Lung (tissue), 4 donors: ENCODE data around the genes CIAPIN1, POLR2C, ADGRG5 and TEPP.

DNA sequence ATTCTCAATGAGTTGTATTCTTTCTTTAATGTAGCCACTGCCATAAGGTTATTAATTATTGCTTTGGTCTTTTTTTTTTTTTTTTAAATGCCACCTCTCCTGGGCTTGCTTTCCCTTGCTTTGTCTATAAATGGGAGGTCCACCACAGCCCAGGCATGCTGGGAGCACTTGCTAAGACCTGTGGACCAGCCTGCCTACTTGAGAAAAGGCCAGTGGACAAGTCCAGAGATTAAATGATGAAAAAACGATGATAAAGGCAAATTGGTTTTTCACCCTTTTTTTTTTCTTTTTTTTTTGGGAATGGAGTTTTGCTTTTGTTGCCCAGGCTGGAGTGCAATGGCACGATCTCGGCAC, 8.5 kb downstream of the ARL2BP start:
- PRO-cap: no peak
- RAMPAGE, long total RNA: no peak
- RRBS: no CpG with 5 or more reads among the region's 3 CpGs

- PRO-cap: bidirectional peak, plus-strand start at chr16:57447491, minus-strand start at chr16:57447385
- RAMPAGE, long total RNA: start-site peak on the plus strand at chr16:57447479-57447501, 228 and 97 reads in 2 replicates
- RRBS: 1% methylated on average over 46 of the region's 74 CpGs
These were observed at the start of gene CIAPIN1 for GRCh38 chr16:57446425-57447614. Gene CIAPIN1, minus strand, starts transcription at chr16:57447385.

GRCh38 chr16:57462201-57463100, at the start of gene POLR2C:
Gene POLR2C, plus strand, starts transcription at chr16:57462679.
- PRO-cap: unidirectional peak, plus-strand start at chr16:57462655
- RAMPAGE, long total RNA: start-site peak on the plus strand at chr16:57462648-57462701, 749 and 79 reads in 2 replicates
- RRBS: no CpG with 5 or more reads among the region's 55 CpGs

DNA sequence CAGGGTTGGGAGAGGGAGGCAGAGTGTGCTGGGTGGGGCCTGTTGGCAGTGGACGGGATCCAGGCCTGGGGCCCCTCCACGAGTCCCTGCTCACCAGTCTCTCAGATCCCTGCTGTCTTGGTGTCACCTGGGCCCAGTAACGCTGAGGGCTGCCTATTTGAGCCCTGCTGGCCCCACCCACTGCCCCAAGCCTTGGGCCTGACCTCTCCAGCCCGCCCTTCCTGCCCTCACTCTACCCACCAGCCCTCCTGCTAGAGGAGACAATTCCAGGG, 21.6 kb downstream of the CCDC102A start:
- PRO-cap: no peak
- RAMPAGE, long total RNA: no peak
- RRBS: no CpG with 5 or more reads among the region's 4 CpGs

GRCh38 chr16:57516027-57516568, 20.3 kb downstream of the CCDC102A start:
- PRO-cap: no peak
- RAMPAGE, long total RNA: no peak
- RRBS: no CpG with 5 or more reads among the region's 11 CpGs

DNA sequence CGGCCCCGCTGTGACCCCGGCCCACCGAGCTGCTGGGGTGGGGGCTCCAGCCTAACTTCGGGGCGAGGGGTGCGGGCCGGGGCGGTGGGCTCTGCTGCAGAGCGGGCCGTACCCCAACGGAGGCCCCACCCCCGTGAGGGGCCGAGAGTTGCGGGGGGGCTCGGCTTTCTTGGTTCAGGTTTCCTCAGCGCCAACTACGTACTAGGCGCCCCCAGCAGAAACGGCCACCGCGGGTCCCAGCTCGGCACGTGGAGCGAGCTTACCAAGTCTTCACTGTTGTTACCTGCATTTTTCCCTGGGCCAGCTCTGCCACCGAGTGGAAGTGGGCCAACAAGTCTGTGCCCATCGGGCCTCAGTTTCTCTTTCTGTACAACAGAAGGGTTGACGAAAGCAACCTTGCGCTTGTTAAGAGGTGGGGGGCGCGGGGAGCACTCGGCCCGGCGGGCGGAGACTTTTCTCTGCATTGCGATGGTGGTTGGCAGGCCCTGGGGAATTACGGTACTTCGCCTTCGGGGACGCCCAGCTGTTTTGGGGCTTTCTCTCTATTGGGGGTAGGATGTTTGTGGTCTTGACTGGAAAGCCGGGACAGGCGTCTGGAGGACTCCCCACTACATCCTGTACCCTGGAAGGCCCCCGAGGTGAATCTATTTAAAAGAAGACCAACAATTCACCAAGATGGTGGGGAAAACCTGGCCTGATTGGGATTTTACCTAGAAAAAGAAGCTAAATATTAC, 473 bp upstream of the CCDC102A start:
- PRO-cap: no peak
- RAMPAGE, long total RNA: no peak
- RRBS: under 1% methylated on average over 8 of the region's 43 CpGs

- PRO-cap: no peak
- RAMPAGE, long total RNA: no peak
- RRBS: no CpG with 5 or more reads among the region's 11 CpGs
These were observed at the start of gene ADGRG5 for GRCh38 chr16:57542146-57542858. Gene ADGRG5, plus strand, starts transcription at chr16:57542643.

DNA sequence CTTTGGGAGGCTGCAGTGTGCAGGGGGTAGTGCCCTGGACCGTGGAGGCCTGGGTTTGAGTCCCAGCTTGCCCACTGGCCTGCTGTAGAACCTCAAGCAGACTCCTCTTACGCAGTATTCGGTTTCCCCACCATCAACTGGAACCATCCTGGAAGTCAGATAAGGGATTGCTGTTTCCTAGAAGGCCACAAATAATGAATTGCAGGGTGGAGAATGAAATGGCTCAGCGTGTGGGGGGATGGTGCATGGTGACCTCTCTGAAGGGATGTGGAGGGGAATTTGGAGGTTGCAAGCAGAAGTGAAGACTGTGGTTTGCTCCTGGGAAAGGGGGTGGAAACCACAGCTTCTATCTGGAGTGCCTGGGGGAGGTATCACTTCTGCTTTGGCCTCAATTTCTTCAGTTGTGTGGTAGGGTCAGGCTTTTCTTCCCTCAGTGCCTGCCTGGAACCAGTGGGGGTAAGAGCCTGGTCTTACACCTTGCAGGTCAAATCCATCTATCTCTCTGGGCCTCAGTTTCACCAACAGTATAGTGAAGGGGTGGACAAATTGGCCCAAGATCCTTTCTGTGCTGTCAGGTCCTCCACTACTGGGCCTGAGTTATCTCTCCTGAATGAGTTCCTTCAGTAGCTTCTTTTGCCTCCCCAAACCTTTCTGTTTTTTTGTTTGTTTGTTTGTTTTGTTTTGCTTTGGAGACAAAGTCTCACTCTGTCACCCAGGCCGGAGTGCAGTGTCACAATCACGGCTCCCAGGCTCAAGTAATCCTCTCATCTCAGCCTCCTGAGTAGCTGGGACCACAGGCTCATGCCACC, 1.9 kb downstream of the ADGRG5 start:
- PRO-cap: no peak
- RAMPAGE, long total RNA: no peak
- RRBS: no CpG with 5 or more reads among the region's 6 CpGs

- PRO-cap: no peak
- RAMPAGE, long total RNA: no peak
- RRBS: no CpG with 5 or more reads among the region's 11 CpGs
These were observed 976 bp upstream of the ADGRG1 start for GRCh38 chr16:57627368-57627940.

DNA sequence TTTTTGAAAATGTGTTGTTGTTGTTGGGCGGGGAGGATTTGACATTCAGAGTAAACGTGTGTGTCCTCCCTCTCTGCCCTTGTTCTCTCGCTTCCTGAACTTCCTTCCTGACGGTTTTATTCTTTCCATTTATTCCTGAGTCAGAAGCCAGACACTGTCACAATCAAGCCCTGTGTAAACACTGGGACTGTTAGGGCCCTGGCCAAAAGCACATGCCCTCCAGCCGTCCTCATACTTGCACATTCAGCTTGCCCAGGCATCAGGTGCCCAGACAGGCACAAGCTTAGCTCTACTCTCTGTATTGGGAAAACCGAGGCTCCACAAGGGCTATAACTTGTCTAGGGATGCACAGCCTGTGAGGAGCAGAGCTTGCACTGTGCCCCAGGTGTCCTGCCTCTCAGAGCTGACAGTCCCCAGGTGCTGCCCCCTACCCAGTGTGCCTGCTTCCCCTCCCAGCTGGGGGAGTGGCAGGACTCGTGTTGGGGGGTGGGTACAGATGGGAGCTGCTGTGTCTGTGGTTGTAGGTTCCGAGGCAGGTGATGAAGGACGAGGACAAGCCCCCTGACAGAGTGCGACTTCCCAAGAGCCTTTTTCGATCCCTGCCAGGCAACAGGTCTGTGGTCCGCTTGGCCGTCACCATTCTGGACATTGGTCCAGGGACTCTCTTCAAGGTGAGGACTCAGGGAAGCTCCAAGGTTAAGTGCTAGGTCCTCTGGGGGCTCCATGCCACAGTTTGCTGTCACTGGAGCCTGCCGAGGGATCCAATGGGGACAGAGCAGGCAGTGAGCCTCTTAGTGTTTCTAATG, 9.7 kb downstream of the ADGRG3 start:
- PRO-cap: no peak
- RAMPAGE, long total RNA: no peak
- RRBS: no CpG with 5 or more reads among the region's 14 CpGs

DNA sequence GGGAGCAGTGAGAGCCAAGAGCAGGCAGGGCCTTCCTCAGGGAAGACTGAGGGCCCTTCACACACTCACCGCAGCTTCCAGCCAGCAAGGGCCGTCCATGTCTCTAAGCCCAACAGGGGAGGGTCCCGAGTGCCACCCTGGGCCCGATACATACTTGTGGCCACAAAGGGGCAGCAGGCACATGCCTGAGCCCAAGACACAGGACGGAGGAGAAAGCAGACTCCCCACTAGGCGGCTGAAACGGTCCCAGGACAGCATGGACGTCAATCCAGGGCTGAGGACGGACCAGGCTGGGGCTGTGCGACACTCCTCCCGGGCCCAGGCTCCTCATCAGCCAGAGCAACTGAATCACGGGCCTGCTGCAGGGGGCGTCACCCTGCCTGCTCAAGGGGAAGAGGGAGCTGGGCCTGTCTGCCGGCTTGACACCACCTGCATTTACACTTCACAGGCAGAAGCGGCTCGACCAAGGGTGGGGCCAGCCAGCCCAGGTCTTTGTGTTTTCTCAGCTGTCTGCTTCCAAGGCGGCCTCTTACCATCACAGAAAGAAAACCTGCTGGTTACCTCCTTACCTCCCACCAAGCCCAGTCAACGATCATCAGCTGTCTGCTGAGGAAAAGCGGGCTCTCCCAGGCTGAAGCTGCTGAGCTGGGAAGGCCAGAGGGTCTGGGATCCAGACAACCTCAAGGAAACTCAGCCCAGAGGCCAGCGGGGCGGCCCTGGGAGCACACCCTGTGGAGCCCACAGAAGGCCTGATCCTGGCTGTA, 26.5 kb downstream of the KIFC3 start:
- PRO-cap: no peak
- RAMPAGE, long total RNA: no peak
- RRBS: 56% methylated on average over 2 of the region's 21 CpGs

GRCh38 chr16:57834884-57835382, 32.6 kb upstream of the KIFC3 start:
- PRO-cap: no peak
- RAMPAGE, long total RNA: no peak
- RRBS: no CpG with 5 or more reads among the region's 5 CpGs

DNA sequence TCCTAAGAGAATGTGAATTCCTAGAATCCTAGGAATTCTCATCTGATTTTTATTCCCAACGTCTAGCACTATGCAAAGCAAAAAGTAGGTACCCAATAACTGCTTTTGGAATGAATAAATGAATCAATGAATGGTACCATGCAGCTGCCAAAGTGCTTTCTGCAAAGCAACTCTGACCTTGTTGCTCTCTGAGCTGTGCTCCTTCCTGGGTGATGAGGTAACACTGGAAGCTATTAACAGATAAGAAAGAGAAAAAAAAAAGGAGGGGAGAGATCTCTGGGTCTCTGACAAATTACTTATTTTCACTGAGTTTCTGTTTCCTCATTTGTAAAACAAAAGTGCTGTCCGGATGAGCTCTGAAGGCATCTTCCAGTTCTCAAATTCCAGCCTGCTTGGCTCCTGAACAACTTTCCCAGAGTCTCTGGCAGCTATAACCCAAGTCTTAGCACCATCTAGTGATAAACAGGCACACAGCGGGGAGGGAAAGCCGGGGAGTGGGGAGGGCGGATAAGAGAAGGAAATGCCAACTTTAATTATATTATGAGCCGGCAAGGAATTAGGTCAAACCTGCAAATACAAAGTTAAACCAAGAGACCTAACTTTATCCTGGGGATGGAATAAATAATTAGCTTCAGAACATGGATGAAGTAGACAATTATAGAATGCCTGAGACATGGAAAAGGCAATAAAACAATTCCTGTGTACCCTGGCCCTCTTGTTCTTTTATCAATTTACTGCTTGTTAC, 61.2 kb upstream of the KIFC3 start:
- PRO-cap: no peak
- RAMPAGE, long total RNA: no peak
- RRBS: 6% methylated on average over 2 of the region's 6 CpGs

GRCh38 chr16:57892355-57893079, 78.4 kb downstream of the CNGB1 start:
- PRO-cap: no peak
- RAMPAGE, long total RNA: no peak
- RRBS: no CpG with 5 or more reads among the region's 12 CpGs

GRCh38 chr16:57916101-57916565, 54.8 kb downstream of the CNGB1 start:
- PRO-cap: no peak
- RAMPAGE, long total RNA: no peak
- RRBS: no CpG with 5 or more reads among the region's 7 CpGs

- PRO-cap: no peak
- RAMPAGE, long total RNA: no peak
- RRBS: no CpG with 5 or more reads among the region's 2 CpGs
These were observed at the start of gene TEPP for GRCh38 chr16:57976231-57977025. Gene TEPP, plus strand, starts transcription at chr16:57976544.

GRCh38 chr16:58044754-58045580, 19.4 kb downstream of the MMP15 start:
- PRO-cap: no peak
- RAMPAGE, long total RNA: no peak
- RRBS: 92% methylated on average over 2 of the region's 39 CpGs

DNA sequence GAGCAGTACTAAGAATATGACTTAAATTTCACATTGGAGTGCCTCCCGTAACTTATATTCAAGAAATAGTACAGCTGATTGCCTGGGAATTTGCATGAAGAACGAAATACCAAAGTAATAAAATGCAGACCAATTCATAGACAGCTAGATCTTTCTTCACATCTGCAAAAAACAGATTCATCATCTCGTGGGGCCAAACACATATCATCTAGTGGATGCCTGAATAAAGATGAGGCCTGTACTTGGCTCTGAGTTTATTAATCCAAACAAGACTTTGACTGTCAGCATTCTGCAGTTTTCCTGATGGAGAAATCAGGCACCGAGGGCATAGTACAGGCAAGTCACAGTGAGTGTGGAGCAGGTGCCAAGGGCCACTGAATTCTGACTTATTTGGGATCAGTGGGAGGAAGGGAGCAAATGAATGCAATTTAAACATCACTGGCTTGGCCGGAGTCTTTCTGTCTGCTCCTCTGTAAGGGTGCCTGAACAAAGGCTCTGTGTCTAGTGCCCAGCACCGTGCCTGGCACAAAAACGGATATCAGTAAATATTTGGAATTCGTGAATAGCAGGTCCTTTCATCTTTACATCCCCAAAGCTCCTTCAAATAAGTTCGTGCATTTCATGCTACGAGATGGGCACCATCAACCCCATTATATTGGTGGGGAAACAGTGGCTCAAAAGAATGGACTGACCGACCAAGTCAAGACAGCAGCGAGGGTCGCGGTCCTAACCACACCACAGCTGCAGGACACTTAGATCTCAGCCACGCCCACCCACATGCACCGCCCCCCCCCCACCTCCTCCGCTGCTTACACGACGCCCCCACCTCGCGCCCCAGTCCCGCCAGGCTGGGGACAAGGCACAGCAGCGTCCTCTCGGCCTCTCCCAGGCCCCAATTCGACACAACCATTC, 877 bp downstream of the CFAP20 start:
- PRO-cap: unidirectional peak, plus-strand start at position 837 of the sequence
- RAMPAGE, long total RNA: no peak
- RRBS: no CpG with 5 or more reads among the region's 25 CpGs

GRCh38 chr16:58166543-58166801, 31.4 kb downstream of the CSNK2A2 start:
- PRO-cap: no peak
- RAMPAGE, long total RNA: no peak
- RRBS: no CpG with 5 or more reads among the region's 5 CpGs

DNA sequence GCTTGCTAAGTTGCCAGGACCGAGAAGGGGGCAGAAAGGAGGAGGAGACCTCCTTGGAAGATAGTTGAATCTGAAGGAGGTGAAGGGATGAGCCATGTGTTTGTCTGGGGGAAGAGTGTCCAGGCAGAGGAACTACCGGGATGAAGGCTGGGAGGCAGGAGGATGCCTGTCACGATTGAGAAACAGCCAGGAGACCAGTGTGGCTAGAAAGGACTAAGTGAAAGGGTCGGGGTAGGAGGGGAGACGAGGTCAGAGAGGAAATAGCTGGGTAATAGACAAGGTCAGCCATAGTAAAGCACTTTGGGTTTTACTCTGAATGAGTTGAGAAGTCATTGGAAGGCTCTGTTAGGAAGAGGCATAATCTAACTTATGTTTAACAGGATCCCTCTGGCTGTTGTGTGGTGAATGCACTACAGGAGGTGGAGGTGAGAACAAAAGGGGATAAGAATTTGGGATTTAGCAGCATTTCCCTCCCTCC, 12.8 kb upstream of the CCDC113 start:
- PRO-cap: no peak
- RAMPAGE, long total RNA: no peak
- RRBS: no CpG with 5 or more reads among the region's 5 CpGs